MCF 10A (cell line): ENCODE measurements around a stretch of chr13.

DNA sequence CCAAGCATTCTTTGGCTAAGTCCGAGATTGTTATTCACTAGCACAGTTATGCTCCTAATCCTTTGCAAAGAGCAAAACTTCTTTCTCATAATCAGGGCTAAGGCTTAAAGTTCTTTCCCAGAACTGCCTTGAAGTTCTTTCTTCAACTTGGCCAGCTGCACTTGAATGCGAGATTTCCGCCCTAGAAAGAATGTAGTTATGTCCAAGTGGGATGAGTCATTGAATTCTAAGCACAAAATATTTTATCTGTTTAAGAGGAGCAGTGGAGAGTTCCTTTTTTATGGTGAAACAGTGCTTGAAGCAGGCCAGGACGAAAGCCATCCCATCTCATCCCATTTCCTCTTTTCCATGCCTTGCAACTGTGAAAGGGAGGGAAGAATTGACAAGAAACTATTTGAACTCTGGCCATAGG lies 174.7 kb downstream of the KCTD12 start:
- PRO-cap = no peak
- RRBS = no CpG with 5 or more reads among the region's 4 CpGs

- PRO-cap = bidirectional peak, plus-strand start at chr13:76886904, minus-strand start at chr13:76886854
- RRBS = no CpG with 5 or more reads among the region's 31 CpGs
Observed at GRCh38 chr13:76886777-76887257, 612 bp upstream of the KCTD12 start.

- PRO-cap = no peak
- RRBS = no CpG with 5 or more reads among the region's 3 CpGs
Observed at GRCh38 chr13:77020655-77021092, 6.3 kb downstream of the FBXL3 start.

GRCh38 chr13:77025981-77026968 lies 684 bp downstream of the FBXL3 start:
- PRO-cap = bidirectional peak, plus-strand start at chr13:77026759, minus-strand start at chr13:77026568
- RRBS = under 1% methylated on average over 15 of the region's 82 CpGs

DNA sequence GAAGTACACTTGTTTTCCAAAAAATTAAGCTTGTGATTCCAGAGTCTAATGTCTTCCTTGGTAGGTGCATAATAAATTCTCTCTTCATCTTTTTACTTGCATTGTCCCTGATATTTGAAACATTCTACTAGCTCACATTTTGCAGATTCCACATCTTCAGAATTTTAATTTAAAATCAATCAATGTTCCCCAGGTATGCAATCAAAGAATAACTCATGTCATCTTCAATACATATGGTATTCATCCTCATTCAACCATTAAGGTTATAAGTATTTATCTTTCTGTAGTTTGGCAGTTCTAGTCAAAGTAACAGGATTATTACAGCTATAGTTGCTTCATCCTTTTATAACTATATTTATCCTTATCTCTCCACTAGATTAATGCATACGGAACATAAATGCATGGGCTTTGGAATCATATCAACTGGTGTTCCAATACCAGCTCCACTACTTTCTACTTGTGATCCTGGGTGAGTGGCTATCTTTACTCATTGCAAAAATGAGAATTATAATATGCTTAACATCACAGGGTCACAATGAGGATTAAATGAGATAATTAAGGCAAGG lies 105.9 kb upstream of the FBXL3 start:
- PRO-cap = no peak
- RRBS = no CpG with 5 or more reads among the region's 1 CpG

- PRO-cap = no peak
- RRBS = no CpG with 5 or more reads among the region's 5 CpGs
Observed at GRCh38 chr13:77144755-77145883, 118.2 kb upstream of the FBXL3 start.

DNA sequence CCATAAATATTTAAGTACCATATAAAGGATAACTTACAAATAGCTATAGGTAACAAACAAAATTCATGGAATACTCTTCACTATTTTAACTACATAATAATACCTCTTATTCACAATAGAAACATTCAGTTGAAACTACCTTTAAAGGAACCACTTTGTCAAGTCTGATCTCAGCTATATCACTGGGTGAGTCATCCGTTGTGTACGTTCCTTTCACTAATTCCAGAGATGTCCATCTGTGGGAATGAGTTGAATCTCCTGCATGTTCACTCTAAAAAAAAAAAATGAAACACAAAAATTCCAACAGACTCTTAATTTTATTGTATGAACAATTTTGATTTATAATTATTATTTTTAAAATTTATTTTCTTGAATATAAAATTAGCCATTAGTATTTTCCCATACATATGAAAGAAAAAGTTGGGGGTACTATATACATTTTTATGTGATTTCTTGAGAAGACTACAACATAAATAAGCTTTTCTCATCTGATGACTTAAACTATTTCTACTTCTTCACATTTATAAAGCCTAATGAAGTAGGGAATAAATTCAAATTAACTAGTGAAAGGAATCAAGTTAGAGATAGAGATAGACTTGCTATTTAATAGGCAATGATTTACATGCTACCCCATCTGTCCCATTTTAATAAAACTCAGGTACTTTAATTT lies 149.5 kb upstream of the FBXL3 start:
- PRO-cap = no peak
- RRBS = no CpG with 5 or more reads among the region's 2 CpGs

DNA sequence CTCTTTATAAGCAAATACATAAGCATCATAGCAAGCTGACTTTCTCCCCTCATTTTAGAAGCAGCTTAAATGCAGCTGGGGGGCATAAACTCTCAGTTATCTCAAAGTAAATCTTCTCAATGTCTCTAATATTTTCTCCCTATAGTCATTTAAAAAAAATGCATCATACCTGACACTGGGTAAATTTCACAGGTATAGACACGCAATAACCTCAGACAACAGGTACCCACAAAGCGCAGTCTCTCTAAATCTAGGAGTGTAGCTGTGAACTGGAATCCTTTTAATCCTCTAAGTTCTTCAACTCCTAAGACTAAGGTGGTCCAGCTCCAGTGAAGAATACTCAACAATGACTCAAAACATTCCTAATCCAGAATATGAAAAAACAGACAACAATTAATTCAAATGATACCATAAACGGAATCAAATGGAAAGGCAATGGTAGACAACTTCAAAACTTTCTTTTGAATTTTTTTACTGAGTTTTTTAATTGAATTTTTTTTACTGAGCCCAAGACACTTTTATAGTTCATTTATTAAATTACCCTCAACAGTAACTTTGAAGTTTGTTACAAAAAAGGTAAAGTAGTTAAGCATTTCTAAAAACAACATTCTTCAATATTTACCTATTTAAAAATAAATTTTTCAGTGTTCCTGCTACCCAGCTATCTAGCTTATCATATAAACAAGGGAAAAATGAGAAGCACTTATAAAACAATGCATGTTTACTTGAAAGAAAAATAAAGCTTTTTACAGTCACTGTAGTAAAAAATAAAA lies 141.0 kb downstream of the MYCBP2 start:
- PRO-cap = no peak
- RRBS = no CpG with 5 or more reads among the region's 3 CpGs

GRCh38 chr13:77205198-77205748 lies 121.6 kb downstream of the MYCBP2 start:
- PRO-cap = no peak
- RRBS = no CpG with 5 or more reads among the region's 3 CpGs

DNA sequence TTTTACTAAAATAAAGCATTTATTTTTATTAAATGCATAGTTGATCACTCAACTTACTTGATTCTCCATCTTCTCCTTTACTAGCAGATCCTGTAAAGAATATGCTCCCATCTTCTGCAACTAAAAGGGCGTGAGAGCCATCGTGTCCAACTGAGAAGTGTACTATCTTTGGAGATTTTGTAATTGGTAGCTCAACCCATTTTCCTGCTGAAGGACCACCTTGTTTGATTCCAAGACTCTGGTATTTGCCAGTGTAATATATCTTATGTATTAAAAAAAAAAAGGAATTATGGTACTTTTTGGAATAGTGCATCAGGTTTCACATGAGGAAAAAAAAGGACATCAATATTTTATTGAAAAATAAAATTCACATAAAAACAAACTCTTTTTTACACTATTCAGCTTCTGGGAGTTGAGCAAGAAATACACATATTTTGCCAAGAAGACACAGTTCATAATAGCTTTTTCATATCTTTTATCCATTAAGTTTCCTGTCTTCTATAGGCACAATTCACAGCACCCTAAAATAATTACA lies 65.7 kb downstream of the MYCBP2 start:
- PRO-cap = no peak
- RRBS = no CpG with 5 or more reads among the region's 2 CpGs

DNA sequence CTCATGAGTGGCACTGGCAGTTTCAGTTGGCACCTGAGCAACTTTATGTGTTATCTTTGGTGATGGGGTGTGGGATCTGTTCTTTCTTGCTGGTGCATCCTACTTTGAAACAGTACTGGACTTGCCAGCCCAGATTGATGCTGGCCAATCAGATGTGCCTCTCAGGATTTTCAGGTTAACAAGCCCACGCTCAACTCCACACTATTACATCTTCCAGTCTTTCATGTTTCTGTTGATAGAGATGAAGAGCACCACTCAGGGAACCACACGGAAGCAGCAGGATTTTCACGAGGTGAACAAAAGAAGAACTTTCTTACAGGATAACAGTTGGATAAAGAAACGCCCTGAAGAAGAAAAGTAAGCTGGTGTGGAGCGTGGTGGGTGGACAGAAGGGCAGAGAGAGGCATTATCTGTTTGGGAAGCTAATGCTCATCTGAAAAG lies 20.9 kb downstream of the SCEL start:
- PRO-cap = no peak
- RRBS = no CpG with 5 or more reads among the region's 5 CpGs

DNA sequence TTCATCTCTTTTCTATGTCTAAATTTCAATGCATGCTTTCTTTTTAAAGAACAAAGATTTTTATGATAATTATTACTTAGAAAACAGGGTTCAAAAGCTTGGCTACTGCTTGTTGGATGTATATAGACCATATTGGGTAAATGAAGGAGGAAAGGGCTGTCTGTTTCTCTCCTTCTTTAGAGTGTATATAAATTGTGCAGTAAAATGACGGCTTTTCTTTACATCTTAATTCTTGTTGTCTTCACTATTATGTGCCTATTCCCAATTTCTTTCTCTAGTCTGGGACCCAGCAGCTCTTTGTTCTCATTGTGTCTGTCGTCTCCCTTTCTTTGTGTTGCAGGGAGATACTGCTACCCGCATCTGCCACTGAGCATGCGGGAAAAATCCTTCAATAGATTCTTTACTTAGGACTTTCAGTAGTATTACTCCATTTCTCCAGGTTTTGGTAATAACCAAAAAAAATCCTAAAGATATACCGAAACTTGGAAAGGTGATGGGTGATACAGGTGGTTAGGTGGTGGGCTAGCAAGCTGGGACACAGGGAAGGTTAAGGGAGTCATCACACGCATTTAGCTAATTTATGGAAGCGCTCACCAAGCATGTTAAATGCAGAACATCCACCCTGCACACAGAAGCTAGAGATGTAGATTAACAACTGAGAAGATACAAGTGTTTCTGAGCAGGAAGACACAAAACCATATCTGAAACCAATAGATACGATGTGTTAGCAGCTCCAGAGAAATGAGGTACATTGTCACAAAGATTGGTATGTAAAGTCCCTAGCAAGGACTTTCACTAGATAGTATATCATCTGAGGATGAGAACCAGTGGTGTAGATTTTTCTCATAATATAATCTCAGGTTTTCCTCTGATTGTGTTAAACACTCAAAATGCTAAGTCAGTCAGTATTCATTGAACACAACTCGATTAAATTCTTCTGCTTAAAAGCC lies 1.5 kb upstream of the SLAIN1 start:
- PRO-cap = no peak
- RRBS = no CpG with 5 or more reads among the region's 9 CpGs

DNA sequence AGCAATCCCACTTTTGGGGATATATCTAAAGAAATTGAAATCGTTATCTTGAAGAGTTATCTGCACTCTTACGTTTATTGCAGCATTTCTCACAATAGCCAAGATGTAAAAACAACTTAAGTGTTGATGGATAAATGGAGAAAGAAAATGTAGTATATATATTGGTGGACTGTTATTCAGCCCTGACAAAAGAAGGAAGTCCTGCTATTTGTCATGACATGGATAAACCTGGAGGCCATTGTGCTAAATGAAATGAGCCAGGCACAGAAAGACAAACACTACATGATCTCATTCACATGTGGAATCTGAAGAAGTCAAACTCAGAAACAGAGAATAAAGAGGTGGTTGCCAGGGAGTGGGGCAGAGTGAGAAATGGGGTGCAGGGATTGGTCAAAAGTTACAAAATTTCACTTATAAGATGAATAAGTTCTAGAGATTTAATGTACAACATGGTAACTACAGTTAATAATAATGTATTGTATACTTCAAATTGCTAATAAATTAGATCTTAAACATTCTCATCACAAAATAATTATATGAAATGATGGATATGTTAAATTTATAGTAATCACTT lies 58.8 kb downstream of the POU4F1 start:
- PRO-cap = no peak
- RRBS = no CpG with 5 or more reads among the region's 2 CpGs

- PRO-cap = no peak
- RRBS = no CpG with 5 or more reads among the region's 40 CpGs
Observed at GRCh38 chr13:78596741-78597376, 6.5 kb downstream of the POU4F1 start.

- PRO-cap = no peak
- RRBS = 54% methylated on average over 20 of the region's 53 CpGs
Observed at GRCh38 chr13:78609032-78609981, 6.0 kb upstream of the POU4F1 start.

DNA sequence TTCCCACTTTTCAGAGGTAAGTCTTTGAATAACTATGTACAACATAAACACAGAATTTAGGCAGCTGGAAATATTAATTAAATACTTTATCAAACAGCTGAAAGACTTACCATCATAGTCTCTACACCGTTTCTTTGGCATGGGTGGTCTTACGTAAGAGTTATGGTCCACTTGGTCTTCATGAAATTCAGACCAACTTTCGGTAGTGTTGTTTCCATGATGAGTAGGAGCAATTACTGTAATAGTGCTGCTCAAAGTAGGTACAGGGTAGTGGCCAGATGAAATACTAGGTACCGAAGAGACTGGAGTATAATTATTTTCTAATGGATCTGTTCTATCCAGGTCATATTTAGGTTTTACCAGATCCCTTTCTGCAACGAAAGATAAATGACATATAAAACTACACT lies 37.4 kb downstream of the RBM26 start:
- PRO-cap = no peak
- RRBS = no CpG with 5 or more reads among the region's 5 CpGs

- PRO-cap = no peak
- RRBS = no CpG with 5 or more reads among the region's 13 CpGs
Observed at GRCh38 chr13:79370898-79371327, 35.1 kb downstream of the RBM26 start.

DNA sequence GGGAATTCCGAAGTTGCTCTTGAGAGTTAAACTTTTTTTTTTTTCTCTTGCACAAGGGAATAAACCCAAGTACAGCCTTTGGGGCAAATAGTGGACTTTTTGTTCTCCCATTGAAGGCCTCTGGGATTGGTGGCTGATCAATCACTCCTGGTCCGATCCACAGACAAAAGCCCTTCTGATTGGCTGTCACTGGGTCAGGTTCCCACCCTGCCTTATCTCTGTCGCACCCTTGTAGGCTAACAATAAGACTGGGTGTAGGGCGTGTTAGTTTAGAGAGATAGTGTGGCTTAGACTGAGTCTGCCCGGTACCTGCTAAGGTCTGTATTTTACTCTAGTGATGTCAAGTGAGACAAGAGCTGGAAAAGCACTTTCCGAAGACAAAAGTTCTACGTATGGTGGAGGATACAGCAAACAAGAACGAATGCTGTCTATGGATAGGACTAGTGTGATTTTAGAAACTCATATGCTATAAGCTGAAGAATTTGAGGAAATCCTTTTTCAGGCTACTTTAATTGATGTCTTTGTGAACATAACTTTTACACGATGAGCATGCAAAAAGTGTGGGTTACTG lies 380.9 kb downstream of the NDFIP2 start:
- PRO-cap = no peak
- RRBS = no CpG with 5 or more reads among the region's 9 CpGs

DNA sequence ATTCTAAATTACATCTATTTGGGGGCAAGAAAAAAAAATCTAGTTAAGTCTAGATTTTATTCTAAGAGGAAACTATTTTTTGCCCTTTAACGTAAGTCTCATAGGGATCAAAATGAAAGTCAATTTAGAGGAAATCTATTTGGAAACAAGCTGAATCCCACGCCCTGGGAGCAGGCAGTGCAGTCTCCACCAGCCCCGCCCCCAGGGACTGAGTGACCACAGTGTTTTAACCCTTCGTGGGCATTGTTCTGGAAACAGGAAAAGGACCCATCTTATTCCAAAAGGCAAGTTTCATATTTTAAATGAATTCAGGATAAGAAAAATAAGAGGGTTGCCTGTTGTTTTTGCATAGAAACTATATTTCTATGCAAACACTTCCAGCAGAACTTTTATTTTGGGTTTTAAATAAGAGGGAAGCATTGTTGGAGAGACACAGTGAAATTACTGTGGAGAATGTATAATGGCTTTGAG lies 209.7 kb downstream of the SPRY2 start:
- PRO-cap = unidirectional peak, minus-strand start at position 114 of the sequence
- RRBS = no CpG with 5 or more reads among the region's 4 CpGs

GRCh38 chr13:80132646-80133662 lies 208.0 kb downstream of the SPRY2 start:
- PRO-cap = no peak
- RRBS = no CpG with 5 or more reads among the region's 12 CpGs